REH cell (cell line): ENCODE results near the genes PPM1E and SMG8.

- PRO-cap, result no peak
Measured at GRCh38 chr17:58156723-58157841, 8.9 kb downstream of the OR4D1 start.

GRCh38 chr17:58310346-58311090 is 18.1 kb downstream of the TSPOAP1 start:
- PRO-cap, result no peak

DNA sequence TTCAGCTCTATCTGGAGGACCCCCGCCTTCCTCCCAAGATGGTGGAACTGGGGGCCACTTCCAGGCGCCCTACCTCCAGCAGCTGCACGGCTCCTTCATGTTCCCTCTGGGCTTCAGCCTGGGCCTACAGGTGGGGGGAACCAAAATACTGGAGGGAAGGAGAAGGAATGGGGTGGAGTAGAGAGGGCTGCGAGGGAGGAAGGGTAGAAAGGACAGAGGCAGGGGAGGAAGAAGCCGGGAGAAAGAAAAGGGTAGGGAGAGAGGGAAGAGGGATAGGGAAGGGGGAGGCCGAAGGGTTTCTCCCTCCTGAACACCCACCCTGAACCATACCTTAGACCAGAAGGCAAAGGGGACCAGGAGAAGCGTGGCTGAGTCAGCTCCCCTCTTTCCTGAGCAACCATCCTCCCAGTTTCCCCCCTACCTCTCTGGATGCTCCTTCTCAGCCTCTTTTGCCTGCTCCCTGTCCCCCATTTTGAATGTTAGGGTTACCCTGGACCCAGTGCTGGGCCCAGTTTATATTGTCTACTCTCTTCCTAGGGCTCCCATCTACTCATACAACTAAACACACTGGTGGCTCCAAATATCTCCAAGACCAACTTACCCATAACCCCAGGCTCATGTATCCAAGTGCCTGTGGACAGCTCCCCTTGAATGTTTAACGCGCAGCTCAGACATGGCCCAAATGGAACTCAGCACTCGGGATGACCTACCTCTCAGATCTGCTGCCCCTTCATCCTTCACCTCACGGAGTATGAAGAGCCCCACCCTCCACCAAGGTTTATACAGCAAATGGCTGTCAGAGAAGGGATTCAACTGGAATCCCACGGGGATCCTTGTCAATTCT is 7.9 kb downstream of the TSPOAP1 start:
- PRO-cap, result no peak

DNA sequence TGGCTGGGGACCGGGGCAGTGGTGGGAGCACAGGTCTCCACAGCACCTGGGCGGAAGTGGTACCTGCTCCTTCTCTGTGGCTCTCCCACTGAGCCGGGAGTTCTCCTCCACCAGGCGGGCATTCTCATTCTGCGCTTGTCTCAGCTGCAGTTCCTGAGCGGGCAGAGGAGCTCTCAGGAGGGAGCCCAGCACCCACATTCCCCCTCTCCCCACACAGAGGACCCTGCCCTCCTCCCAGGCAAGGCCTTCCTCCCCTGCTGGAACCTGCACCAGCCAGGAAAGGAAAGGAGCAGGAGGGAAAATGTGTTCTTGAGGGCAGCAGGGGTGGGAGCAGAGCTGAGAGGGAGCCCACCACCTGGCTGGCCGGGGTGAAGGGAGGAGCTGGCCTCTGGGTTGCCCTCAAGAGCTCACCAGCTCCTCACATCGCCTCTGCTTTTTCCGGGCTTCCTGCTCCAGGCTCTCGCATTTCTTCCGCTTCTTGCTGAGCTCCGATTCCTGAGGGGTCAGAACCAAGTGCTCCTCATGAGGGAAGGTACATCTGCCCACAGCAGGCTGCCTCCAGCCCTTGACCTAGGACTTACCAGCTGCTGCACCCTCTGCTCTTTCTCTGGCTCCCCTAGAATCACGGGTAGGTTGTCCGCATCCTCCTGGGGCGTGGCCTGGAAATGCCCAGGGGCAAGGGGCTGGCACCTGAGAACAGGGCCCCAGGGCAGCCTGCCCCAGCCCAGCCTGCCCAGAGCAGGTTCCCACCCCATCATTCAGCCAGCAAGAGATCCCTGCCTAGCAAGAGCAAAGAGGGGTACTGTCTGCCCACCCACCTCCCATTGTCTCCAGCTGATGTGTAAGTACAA is 5.5 kb downstream of the TSPOAP1 start:
- PRO-cap, result no peak

GRCh38 chr17:58326278-58326613 is 2.3 kb downstream of the TSPOAP1 start:
- PRO-cap, result no peak

DNA sequence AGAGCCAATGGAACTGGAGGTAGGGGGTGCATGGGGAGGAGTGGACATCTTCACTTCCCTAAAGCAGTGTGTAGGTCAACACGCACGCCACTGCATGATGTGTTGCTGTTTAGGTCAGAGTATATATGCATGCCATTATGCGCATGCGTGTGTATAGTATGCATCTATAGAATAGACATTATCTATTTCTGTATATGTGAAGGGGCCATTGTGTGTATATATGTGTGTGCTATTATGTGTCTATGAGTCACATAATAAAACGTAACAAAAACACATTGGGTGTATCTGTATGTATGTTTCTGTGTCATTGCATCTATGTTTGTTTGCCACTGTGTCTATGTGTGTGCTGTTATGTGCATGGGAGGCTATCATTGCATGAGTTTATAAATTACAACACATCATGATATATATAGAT is 1.1 kb upstream of the TSPOAP1 start:
- PRO-cap, result no peak

DNA sequence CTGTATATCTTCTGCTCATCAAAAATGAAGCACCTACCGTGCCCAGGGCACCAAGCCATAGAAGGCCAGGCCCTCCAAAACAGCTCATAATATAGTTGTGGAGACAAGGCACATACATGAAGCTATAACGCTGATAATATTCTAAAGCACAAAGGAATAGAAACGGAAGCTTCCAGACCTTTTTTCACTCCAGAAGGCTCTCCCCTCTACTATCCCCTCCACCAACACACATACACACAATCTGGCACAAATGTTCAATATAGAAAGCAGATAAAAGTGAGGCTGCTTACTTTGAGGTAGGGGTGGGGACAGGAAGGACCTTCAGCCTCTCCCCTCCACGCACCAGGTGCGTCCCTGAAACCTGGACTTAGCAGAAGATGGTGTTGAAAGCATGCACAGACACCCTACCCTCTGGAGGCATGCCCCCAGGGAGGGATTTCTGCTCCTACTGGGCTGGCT is 14.0 kb upstream of the SUPT4H1 start:
- PRO-cap, result no peak

GRCh38 chr17:58518477-58519040 is 4.1 kb upstream of the MTMR4 start:
- PRO-cap, result bidirectional peak, plus-strand start at chr17:58518896, minus-strand start at chr17:58518663

DNA sequence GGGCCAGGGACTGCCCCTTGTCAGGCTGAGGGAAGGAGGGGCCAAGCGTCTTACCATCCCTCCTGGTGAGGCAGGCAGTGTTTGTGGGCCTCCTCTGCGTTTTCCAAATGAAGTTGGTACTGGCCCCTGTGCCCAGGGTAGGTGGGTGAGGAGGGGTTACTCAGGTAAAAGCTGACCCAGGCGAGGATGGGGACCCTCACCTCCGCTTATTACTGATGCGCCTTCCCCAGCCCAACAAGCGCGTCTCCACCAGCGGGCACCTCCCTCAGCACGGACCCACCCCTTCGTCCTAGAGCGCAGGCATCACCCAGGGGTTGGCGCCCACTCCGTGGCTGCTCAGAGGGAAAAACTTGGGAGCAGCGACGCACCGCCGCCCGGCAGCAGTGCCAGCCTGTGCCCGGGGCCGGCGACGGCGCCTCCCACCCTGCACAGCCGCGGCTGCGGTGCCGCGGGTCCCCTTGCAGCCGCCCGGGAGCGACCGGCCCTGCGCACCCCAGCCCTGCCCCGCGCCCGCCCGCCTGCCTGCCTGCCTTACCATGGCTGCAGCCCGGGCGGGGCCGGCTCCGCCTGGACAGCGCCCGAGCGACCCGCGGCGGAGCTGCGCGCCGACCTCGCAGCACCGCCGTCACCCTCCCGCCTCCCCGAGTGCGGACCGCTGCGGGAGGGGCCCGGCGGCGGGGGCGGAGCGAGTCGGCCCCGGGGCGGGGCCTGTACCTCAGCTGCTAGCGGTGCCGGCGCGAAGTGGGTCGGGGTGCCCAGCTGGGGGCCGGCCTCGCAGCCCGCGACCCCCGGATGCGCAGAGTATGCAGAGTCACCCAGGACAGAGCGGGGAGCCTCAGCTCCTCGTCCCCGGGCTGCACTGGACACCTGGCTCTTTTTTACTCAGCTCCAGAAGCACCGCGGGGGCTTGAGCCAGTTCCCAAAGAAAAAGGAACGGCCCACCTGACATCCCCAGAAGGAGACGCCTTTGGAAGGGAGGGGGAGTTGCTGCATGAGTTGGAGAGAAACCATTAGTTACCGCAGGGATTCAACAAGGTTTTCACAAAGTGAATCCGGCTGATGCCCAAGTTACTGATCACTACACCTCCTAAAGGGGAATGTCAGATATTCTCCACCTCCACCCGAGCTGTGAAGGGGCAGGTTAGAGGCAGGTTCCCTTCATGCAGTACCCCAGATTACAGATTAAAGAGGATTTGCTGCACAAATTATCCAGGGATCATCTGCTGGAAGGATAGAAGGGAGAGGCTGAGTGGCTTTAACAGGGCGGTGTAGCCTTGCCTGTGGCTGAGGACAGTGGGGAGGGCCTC is 12.2 kb downstream of the SEPTIN4 start:
- PRO-cap, result unidirectional peak, minus-strand start at position 647 of the sequence

DNA sequence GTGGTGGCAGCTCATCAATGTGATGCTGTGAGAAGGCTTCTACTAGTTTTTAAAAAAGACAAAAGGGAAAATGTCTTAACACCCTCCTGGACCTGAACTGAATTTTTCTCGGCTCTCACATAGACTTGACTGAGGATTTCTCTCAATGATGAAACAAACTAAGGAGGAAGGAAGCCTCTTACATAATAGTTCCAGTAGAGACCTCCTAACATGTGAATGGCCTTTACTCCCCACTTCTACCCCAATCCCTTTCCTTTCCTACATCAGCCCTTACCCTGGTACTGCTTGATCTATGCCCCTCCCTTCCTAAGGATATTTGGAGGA is 25.1 kb upstream of the SEPTIN4 start:
- PRO-cap, result no peak

GRCh38 chr17:58666577-58667650 is 24.9 kb downstream of the IGBP1C start:
- PRO-cap, result no peak

DNA sequence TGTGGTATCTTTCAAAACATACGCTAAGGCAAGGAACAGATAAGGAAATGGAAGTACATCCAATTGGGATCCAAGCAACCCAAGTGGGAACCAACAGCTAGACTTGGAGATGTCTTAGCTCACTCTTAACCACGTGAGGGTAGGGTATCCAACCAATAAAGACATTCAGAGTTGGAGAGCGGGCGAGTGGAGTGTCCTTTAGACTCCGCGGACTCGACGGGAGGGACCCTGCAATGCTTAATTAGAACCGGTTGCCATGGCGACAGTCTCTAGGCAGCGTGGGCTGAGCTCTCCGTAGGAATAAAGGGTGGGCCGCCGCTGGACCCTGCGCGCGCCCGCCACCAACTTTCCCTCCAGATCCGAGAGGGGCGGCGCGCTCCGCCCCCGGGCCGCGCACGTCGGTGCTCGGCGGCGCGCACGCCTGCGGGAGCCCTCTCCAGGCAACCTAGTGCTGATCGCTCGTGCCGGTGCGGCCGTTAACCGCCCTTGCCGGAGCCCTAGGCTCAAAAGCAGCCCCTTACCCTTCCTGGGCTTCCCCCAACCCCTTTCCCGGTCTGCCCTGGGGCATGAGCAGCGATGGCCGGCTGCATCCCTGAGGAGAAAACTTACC is at the start of gene PPM1E:
TSS of gene PPM1E (plus strand) at position 433 of the 610 bp plus-strand sequence.
- PRO-cap, result no peak

GRCh38 chr17:59209892-59210737 is at the start of gene SMG8:
Gene SMG8, plus strand, starts transcription at chr17:59210035.
- PRO-cap, result bidirectional peak, plus-strand start at chr17:59210035, minus-strand start at chr17:59209963

- PRO-cap, result no peak
Measured at GRCh38 chr17:59365740-59366472, 34.5 kb downstream of the YPEL2 start.

DNA sequence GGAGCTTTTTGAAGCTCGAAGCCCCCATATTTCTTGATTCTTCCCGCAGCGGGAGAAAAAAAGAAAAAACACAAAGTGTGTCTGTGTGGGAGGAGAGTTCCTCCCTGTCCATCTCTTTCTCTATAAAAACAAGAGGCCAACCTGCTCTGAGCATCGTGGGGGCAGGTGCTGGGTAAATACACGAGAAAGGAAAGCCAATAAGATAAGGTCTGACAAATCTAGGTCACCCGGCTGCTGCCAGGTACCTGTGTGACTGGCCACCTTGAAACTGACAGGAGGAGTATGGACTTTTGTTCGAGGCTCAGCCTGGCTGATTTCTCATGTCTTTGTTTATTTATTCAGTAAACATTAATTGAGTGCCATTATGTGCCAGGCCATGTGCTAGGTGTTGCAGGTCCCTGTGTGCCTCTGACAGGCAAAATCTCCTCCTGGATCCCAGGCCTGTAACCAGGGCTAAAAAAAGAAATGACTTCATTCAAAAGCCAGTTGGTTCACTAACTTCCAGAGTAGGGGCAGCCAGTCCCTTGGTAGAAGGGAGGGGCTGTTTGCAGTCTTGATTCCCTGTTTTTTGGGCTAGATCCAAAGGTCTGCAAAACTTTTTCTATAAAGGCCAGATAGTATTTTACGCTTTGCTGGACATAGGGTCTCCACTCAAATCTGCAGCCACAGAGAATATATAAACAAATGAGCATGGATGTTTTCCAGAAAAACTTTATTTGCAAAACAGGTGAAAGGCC is 35.5 kb downstream of the YPEL2 start:
- PRO-cap, result no peak

- PRO-cap, result bidirectional peak, plus-strand start at chr17:59372566, minus-strand start at chr17:59372374
Measured at GRCh38 chr17:59372104-59373018, 40.9 kb downstream of the YPEL2 start.

GRCh38 chr17:59422919-59423821 is 91.7 kb downstream of the YPEL2 start:
- PRO-cap, result no peak

DNA sequence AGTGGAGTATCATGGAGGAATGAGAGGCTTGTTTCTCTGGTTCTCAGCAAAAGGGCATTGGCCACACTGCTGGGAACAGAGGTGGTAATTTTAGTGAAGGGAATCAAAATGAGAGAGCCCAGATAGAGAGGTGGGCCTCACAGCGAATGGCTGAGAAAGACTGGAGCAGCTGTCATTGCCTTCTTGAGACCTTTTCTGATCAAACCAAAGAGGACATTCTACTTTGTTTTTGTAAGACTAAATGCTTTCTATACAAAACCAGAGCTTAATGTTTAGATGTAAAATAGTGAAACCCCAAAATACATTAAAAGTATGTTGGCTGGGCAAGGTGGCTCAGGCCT is 48.1 kb upstream of the DHX40 start:
- PRO-cap, result no peak

GRCh38 chr17:59521368-59522019 is 43.9 kb upstream of the DHX40 start:
- PRO-cap, result no peak

GRCh38 chr17:59647954-59648605 is 28.4 kb downstream of the CLTC start:
- PRO-cap, result no peak